Colonic mucosa (tissue), 1 donor: ENCODE results near the genes SNX32 and CNIH2.

DNA sequence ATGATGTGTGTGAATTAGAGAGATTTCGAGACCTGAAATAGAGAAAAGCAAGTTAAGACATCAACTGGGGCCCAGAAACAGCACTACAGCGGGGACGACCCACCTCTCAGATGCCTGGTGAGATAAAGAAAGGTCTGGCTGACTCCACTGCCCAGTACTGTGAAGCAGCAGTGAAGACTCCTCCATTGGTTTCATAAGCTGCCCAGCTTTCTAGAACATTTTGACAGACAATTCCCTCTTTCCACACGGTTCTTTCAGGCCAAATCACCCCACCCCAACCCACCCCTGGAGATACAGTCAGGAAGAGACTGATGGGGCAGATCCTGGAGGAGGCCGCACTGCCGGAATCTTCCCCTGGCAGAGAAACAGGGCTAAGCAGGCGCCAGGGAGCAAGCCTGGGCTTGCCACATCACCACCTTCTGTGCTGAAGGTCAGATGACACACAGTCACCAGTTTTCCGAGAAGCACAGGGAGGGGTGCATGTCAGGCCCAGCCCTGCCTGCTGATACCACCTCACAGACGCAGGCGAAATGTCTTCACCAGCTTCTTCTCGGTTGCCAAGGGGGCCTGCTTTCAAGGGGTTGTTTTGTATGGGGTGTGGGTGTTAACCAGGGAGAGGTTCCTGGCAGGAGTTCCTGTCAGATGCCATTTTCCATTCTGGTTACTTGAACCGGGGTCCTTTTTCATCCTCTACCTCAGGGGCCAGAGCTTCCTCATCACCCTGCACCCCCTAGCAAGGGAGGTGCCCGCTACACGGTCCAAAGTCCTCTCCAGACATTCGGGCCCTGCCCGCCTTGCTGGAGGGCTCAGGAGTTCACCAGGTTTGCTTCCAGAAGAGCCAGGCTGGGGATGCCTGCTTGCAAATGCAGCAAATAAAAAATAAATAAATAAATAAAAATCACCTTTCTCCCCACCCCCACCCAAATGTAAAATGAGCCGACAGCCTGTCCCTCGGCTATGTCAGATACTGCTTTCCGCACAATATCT, 34.8 kb downstream of the FRMD8 start:
- PRO-cap: bidirectional peak, plus-strand start at position 452 of the sequence, minus-strand start at position 421 of the sequence; bidirectional peak, plus-strand start at position 550 of the sequence, minus-strand start at position 552 of the sequence; bidirectional peak, plus-strand start at position 832 of the sequence, minus-strand start at position 657 of the sequence

GRCh38 chr11:65432042-65432923, 45.8 kb downstream of the FRMD8 start:
- PRO-cap: unidirectional peak, plus-strand start at chr11:65432772

GRCh38 chr11:65435580-65436404, 49.4 kb downstream of the FRMD8 start:
- PRO-cap: unidirectional peak, plus-strand start at chr11:65435994; unidirectional peak, plus-strand start at chr11:65436043

DNA sequence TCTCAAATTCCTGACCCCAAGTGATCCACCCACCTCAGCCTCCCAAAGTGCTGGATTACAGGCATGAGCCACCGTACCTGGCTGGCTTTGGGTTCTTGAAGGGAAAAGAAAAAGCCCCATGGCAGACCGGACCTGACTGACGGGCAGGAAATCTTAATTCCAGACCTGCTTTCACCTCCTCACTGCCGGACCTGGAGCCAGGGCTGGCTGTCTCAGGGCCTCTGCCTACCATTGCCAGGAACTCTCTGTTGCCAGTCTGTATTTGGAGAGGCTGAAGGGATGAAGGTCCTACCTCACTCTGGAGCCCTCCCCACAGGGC, 53.7 kb upstream of the SCYL1 start:
- PRO-cap: bidirectional peak, plus-strand start outside the sequence, minus-strand start at position 244 of the sequence

- PRO-cap: bidirectional peak, plus-strand start at chr11:65525480, minus-strand start at chr11:65525339
These were observed 621 bp downstream of the SCYL1 start for GRCh38 chr11:65525264-65526143.

DNA sequence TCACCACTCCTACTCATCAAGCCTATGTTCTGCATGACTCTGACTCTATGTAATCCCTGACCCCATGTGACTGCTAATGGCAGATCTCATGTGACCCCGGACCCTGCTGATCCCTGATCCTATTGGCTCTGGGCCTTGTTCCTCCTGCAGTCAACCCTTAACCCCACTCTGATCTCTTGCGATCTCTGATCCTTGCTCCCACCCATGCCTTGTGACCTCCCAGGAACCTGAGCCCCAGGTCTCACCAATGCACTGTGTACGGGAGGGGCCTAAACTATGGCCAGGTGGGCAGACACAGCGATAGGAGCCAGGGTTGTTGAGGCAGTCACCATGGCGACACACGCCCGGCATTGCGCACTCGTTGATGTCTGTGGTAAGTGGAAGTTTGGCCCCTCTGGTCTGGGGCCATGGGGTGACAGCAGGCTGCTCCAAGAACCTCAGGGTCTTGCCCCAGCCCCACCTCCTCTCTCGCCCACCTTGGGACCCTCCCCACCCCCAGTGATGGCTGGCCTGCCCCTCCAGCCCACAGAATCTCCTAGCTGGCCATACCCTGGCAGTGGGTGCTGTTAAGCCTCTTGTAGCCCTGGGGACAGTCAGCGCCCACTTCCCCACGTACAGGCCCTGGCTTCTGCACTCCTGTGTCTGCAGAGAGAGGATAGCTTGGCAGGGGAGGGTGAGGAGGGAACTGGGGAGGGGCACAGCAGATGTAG, 5.4 kb downstream of the LTBP3 start:
- PRO-cap: no peak

DNA sequence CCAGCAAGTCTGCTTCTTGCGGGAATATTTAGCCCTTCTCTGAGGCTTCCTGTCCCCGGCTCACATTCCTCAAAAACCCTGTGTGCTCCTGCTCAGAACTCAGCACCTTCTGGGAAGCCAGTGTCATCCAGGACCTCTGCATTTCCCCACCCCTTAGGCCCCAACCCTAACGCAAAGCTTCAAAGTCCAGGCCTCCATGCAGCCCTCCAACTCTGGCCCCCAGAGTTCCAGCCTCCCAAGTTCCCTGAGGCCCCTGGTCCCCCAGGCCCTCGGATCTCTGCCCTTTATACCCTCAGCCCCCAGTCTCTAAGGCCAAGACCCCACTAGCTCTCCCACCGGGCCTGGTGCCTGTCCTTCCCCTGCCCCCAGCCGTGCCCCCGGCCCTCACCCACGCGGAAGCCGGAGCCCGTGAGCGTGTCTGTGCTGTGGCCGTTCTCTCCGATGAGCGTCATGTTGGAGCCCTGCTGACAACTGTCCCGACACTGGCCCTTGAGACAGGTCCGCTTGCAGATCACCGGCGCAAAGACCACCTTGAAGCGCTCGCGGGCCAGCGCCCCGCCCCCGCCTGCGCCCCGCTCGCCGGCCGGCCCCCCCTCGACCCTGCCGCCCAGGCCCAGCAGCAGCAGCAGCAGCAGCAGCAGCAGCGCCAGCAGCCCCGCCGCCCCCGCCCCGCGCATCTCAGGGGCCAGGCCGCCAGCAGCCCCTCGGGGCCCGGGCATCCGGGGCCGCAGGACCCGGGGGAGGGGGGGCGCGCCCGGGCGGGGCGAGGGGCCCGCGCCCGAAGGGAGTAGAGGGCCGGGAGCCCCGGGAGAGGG, 711 bp downstream of the LTBP3 start:
- PRO-cap: no peak

- PRO-cap: no peak
These were observed 2.4 kb downstream of the SIPA1 start for GRCh38 chr11:65640063-65640970.

- PRO-cap: no peak
These were observed 3.2 kb downstream of the SIPA1 start for GRCh38 chr11:65640971-65641671.

DNA sequence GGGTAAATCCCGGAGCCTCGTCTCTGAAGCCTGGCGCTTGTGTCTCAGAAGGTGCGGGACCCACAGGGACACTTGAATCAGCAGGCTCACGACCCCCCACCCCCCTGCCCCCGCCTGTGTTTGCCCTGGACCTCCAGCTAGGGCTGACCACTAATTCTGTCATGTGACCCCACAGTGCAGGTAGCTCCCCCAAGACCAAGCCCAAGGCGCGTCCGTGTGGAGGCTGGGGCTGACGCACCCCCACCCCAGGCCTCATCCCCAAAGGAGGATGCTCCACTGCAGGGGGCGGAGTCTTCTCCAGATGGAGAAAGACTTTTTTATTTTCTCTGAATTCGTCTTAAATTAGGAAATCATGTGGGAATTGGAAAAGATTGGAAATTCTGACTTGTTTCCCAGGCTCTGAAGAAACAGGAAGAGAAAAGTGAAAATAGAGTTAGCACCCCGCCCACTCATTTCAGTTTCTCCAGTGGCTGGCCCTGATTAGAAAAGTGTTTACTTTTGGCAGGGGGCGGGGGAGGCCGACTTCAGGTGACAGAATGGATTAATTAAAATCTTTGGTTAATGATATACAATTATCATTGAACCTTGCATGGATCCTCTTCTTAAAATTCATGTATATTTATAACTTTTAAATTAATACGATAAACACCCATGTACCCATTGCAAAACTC, 1.1 kb upstream of the RELA start:
- PRO-cap: unidirectional peak, minus-strand start at position 216 of the sequence; unidirectional peak, minus-strand start at position 267 of the sequence; unidirectional peak, minus-strand start at position 401 of the sequence; unidirectional peak, minus-strand start at position 461 of the sequence

GRCh38 chr11:65833244-65834195, at the start of gene SNX32:
TSS of gene SNX32 (plus strand) at chr11:65833963.
- PRO-cap: unidirectional peak, plus-strand start at chr11:65834002

- PRO-cap: no peak
These were observed 6.9 kb downstream of the CFL1 start for GRCh38 chr11:65851038-65851580.

DNA sequence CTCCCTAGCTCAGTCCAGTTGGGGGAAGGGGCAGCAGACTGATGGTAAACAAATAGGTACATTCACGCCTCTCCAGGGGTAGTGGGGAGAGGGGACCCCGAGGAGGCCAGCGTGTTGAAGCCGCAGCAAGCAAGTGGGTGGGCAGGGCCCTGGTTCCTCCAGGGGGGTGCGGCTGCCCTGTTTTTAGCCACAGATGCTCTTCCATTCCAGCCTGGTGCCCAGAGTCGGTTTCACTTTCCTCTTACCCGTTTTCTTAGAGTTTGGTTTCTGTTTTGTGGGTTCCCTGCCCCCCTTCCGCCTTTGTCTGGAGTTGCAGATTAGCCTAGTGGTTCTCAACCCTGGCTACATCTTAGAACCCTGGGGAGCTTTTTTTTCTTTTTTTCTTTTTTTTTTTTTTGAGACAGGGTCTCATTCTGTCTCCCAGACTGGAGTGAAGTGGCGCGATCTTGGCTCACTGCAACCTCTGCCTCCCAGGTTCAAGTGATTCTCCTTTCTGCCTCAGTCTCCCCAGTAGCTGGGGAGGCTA, 8.8 kb downstream of the DRAP1 start:
- PRO-cap: no peak

DNA sequence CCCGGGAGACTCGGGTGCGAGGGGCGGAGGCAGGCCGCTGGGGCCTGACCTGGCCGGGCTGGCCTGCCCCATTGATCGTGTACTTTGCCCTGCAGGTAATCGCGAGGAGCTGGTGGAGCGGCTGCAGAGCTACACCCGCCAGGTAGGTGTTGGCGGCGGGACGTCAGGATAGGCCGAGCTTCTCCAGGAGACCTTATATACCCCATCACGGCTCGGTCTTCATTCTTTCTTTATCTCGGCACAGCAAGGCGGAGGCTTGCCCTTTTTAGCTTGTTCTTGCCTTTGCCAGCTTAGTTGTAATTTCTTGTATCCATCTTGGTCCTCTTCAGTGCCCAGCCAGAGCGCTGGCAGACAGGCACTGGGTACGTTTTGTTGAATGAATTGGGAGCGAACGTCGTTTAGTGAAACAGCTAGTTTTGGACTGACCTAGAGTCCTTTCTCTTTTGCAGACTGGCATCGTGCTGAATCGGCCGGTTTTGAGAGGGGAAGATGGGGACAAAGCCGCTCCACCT, 470 bp downstream of the SF3B2 start:
- PRO-cap: unidirectional peak, plus-strand start at position 98 of the sequence

GRCh38 chr11:66057107-66057642, 5.0 kb downstream of the SF3B2 start:
- PRO-cap: no peak

DNA sequence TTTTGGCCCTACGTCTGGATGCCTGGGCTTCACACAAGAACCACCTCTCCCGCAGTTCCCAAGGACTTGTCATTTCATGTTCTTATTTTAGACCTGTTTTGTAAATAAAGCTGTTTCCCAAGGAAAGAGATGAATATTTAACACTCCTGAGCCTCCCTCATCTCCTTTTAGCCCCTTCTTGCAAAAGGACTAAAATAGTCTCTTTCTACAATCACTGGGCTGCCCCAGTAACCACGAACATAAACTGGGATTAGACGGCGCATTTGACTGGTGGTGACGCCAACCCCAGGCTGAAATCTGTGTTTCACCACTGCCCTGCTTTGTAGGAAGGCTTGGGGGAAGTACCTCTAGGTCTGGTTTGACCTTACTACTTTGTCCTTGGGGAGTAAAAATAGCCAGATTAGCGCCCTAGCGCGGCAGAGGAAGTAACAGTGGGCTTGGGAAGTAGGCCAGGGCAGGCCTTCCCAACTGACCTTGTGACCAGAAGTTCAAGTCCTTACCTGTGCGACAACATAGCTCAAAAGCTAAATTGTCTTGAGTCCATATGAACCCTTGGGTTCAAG, 1.2 kb upstream of the PACS1 start:
- PRO-cap: unidirectional peak, plus-strand start at position 428 of the sequence

DNA sequence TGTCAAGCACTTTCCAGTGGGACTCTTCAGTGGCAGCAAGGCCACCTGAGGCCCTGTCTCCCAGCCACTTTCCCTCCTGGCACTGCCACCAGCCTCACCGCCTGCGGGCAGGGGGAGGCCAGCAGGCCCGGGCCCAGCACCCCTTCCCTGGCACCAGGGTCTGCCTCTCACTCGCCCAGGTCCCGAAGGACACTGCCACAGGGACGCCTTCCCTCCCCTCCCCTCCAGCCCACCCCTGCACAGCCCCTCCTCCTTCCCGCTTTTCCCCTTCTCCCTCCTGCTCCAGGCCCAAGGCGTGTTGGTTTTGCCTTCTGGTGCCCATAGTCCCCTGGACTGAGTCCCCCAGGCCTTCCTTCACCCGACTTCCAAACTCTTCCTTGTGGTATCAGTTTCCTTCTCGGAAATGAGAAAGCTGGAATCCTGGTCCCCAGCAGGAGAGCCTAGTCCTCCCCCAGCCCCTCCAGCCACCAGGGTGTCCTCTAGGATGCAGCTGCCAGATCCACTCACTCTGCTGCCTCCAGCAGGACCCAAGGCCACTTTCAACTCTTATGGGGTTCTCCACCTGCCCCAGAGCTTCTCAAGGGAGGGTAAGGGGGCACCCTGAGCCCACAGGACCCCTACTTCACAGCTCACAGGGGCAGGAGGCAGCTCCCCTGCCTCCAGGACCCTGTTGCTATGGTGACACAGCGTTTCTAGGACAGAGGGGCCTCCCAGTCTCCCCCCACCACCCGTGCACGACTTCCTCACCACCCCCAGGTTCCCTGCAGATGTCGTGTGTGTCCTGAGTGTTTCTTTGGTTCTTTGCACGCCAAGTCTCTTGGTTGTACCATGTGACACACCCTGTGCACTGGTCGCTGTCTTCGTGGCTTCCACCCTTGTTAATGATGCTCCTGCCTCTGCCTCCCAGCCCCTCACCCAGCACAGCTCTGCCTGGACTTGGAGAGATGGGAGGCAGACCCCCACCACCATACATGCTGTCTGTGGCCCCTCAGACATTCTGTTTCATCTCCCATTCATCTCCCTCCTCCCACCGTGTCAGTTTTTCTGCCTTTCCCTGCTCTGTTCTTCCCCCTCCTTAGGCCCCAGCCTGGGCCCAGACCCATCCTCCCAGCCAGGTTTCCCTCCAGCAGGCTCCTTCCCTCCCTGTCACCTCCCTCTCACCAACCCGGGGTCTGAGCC, 13.9 kb upstream of the KLC2 start:
- PRO-cap: no peak

GRCh38 chr11:66246910-66247229, 10.6 kb upstream of the KLC2 start:
- PRO-cap: no peak

DNA sequence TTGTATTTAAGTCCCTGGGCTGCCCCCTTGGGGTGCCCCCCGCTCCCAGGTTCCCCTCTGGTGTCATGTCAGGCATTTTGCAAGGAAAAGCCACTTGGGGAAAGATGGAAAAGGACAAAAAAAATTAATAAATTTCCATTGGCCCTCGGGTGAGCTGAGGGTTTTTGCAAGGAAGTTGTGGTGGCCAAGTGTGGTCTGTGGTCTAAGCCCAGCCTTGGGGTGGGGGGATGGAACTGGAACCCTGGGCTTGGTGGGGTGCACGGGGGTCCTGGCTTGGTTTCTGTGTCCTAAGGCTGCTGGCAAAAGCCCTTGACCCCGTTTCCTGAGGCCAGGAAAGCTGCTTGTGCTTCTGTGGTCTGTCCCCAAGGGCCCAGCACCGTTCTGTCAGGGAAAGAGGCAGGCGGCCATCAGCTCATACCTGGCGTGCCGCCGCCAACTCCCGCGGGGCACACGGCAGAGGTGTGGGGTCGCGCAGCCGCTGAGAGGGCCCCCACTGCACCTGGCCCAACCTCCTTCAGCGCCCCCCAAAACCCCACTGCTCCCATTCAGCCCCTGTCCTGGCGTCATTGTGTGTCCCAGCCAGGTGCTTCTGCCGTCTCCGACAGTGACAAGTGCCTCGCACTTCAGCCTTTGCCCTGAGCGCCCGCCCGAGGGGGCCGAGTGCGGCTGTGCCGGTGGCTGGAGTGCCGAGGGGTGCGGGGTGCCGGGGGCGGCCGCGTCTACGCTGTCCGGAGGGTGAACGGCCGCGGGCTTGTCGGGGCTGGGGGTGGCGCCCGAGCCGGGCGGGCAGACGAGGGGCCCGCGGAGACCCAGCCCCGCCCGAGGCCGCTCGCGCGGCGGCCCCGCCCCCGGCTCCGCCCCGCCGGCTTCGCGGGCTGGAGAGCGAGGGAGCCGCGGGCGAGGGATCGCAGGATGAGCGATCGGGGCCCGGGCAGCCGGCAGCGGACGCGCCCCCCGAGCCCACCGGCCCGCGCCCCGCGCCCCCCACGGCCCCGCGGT, at the start of gene CNIH2:
CNIH2 (plus strand) TSS at position 857 of the 999 bp plus-strand sequence.
- PRO-cap: unidirectional peak, plus-strand start at position 379 of the sequence

DNA sequence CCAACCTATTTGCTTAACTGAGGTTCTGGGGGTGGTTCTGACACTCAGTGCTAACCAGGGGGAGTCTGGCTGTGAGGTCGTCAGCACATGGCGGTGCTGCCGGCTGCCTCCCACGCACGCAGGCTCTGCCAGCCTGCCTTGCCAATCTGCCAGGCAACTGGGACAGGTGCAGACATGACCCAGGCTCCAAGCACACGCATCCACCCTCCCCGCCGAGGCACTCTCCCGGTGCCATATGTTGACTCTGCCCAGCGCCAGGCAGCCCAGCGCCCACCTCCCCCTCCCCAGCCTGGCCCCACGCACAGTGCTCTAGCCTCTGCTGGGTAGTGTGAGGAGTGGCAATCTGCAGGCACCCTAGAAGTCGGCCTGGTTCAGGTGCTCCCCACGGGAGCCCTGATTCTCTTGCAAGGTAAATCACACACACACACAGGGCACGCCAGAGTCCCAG, 687 bp upstream of the RIN1 start:
- PRO-cap: no peak